ENCODE results near the genes WHAMM, C15orf40 and NMB.

DNA sequence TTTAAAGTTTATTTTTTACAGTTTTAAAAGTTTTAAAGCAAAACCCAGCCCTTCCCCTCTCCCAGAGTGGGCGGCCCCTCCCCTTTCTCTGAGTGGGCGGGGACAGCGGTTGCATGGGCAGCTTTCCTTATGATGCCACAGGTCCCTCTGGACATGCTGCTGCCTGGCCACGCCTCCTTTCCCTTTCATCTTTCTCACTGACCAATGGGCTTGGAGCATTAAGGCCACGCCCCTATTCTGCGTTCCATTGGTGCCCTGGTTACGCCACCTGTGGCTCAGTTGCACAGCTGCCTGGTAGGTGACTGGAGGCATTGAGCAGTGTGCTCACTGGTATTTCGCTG, 21.0 kb downstream of the RPS17 start:
- PRO-cap: no peak

- PRO-cap: no peak
These were observed 3.5 kb downstream of the RPS17 start for GRCh38 chr15:82536752-82537128.

DNA sequence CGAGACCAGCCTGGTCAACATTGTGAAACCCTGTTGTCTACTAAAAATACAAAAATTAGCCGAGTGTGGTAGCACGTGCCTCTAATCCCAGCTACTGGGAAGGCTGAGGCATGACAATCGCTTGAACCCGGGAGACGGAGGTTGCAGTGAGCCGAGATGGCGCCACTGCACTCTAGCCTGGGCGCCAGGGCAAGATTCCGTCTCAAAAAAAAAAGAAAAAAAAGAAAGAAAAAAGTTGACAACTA, 850 bp downstream of the RPS17 start:
- PRO-cap: no peak

GRCh38 chr15:82543091-82543412, 2.8 kb upstream of the RPS17 start:
- PRO-cap: no peak

DNA sequence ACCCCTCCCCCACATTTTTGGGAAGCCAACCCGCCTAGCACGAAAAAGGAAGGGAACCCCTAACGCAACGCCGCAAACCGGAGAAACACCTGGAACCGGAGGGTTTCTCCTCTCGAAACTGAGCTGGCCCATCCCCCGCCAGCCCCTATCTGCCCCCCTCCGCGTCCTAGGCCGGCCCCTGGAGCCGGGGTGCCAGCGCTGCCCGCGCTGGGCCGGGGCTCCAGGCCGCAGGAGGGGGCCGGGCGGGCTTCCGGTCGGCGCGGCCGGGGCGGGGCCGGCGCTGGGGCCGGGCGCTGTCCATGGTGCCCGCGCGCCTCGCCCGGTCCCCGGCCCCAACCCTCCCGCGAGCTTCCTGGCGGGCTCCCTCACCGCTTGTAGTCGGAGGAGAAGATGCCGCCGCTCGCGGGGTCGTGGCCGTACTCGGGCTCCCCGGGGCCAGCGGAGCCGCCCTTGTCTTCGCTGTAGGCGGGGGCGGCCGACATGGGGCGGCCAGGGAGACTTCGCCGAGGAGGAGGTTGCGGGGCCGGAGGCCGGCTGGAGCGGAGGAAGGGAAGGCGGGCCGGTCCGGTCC, 365 bp downstream of the AP3B2 start:
- PRO-cap: no peak

- PRO-cap: no peak
These were observed 314 bp upstream of the WHAMM start for GRCh38 chr15:82809144-82809484.

DNA sequence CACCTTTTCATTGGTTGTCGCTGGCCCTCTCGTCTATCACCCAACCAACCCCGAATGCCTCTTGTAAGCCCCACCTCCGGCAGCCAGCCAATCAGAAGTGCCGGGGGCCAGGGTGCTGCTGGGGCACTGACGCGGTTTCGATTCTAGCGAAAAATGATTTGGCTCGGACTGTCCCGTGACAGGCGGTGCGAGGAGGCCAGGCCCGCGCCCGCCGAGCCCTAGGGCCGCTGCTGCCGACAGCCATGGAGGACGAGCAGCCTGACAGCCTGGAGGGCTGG, at the start of gene WHAMM:
Gene WHAMM (plus strand): TSS at position 144 of the 278 bp plus-strand sequence.
- PRO-cap: bidirectional peak, plus-strand start at position 156 of the sequence, minus-strand start at position 59 of the sequence

DNA sequence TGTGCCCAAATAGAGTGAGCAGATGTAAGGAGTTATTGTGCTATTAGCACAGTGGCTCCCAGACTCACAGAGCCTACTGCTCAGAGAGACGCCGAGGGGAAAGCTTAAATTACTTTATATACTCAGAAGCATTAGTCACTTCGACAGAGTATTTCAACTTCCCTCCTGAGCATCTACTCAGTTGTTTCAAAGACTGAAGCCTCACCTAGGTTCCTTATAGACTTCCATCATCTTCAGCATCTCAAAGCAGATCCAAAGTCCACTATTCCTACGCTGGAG, 776 bp downstream of the HOMER2 start:
- PRO-cap: no peak

DNA sequence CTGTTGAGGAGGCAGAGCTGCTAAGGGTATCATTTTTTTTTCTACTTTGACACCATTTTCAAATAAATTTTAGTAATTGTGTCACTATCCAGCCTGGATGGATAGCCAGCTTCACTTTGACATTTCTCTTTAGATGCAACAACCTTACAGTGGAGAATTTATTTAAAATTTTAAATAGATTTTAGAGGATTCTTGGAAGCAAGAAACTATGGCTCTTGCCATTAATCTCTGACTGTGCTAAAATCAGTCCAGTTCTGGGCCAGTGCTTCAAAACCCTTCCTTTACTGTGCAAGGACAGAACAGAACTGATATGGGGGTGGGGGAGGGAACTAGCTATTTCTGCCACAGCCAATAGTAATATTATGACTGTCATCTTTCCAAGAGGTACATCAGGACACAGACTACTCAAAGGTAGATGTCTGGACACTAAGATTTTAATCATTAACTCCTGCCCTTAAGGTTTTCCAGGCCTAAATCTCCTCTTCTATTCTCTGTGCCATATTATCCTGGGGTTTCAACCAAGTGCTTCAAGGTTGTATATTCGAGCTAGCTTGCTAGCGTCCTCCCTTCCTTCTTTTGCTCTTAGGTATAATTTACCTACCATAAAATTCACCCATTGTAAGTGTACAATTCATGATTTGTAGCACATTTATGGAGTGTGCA, 14.4 kb upstream of the RAMAC start:
- PRO-cap: no peak

DNA sequence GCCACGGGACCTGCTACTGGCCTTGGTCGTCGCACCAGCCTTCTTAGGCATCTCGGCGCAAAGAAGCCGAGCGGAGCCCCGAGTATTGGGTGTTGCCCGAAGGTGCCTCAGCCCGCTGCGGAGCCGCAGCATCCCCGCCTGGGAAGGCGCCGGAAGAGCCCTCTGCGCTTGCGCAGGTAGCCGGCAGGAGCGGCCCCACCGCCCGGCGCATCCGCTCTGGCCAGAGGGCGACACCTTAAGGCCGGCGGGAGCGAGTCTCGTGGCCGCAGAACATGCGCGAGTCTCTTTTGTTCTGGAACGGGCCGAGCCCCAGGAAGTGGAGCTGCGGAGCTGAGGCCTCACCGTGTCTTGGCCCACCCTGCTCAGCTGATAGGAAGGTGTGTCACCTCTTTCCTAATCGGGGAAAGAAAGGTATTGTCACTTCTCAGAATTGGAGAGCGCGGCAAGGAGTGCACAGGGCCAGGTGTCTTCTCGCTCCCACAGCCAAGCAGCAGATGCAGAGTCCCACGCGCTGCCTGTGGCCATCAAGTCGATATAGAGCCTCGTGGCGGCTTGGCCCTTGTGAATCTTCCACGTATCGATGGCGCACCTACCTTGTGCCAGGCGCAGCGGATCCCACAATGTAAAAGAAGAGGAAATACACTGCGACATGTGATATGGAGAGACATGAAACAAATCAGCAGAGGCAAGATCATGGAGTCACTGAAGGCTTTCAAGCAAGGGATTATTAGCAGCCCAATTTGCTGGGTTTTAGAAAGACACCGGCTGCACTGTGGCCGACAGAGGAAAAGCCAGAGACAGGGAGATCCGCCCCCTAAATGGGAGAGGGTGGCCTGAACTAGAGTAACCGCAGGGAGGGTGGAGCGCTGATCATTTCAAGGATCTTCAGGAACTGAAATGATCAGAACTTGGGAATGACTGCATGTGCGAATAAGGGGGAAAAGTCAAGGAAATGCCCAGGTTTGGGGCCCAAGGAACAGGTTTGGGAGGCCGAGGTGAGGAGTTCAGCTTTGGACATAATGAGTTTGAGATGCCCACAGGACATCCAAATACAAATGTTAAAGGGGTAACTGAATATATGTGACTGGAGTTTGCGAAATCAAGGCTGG, at the start of gene C15orf40:
Gene C15orf40 (minus strand): TSS at position 164 of the 1,109 bp plus-strand sequence.
- PRO-cap: bidirectional peak, plus-strand start at position 427 of the sequence, minus-strand start at position 45 of the sequence

GRCh38 chr15:83020296-83021012, 9.0 kb upstream of the C15orf40 start:
- PRO-cap: no peak

DNA sequence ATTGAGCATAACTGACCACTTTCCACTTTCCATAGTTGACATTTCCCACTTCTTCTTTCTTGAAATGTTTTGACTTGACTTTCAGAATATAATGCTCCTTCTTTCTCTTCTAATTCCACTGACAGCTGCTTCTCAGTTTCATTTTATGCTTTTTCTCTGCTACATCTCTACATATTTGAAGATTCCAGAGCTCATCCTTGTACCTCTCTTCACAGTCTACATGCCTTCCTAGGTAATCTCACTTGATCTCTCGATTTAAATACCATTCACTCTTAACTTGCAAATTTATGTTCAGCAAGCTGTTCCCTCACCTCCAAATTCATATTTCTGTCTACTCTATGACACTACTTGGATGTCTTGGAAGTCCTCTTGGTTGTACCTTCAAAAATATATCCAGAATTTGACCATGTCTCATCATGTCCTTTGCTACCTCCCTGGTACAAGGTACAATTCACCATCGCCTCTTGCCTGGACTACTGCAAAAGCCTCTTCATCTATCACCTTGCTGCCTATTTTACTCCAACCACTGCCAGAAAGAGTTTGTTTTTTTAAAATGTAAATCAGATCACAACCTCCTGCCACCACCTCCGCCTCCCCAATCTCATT, 3.9 kb downstream of the BTBD1 start:
- PRO-cap: no peak

- PRO-cap: no peak
These were observed 1.7 kb downstream of the HDGFL3 start for GRCh38 chr15:83205739-83206412.

DNA sequence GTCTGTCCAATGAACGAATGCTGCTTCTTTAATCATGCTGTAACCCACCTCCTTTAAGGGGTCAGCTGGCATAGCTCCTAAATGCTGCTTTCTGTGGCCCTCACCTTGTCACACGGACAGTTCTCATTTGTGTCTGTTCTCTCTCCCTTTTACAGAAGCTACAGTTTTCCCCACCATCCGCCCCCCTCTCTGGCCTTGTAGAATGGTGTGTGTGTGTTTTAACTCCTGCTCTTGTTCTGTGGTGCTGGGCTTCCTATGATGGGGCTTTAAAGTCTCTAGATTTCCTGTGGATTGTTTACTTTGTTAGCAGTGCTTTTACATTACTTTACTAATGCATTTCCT, 1.2 kb upstream of the HDGFL3 start:
- PRO-cap: no peak

GRCh38 chr15:83283930-83284502, 448 bp downstream of the BNC1 start:
- PRO-cap: no peak

GRCh38 chr15:84144852-84145279, 90.7 kb upstream of the GOLGA6L4 start:
- PRO-cap: no peak

GRCh38 chr15:84554870-84555107, 46.0 kb upstream of the ZSCAN2 start:
- PRO-cap: no peak

- PRO-cap: no peak
These were observed 15.4 kb downstream of the ZSCAN2 start for GRCh38 chr15:84616269-84616482.

DNA sequence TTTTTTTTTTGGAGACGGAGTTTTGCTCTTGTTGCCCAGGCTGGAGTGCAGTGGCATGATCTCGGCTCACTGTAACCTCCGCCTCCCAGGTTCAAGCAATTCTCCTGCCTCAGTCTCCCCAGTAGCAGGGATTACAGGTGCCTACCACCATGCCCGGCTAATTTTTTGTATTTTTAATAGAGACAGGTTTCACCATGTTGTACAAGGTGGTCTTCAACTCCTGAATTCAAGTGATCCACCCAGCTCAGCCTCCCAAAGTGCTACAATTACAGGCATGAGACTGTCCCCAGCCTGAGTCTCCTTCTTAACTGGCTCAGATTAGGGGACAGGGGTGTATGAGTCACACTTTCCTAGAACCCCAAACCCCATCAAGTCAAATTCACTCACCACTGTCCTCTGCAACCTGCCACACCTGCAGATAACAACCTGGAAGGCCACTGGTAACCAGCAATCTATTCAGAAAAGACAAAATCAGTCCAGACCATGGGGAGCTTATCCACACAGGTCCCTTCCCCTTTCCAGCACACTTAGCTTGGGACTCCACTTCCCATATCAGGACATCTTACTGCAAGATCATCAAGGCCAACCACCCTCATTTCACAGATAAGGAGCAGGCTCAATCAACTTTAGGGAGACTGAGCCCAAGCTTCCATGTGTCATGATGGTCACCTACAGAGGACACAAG, 6.4 kb downstream of the WDR73 start:
- PRO-cap: no peak

GRCh38 chr15:84657820-84658966, at the start of gene NMB:
NMB (minus strand) TSS chr15:84658199.
- PRO-cap: bidirectional peak, plus-strand start at chr15:84658354, minus-strand start at chr15:84658199

Measured in type B pancreatic cell (in vitro differentiated cells).